ENCODE data around the gene PARP11.

GRCh38 chr12:3231196-3232053 is 154.2 kb downstream of the TSPAN9 start:
- RRBS = no CpG with 5 or more reads among the region's 23 CpGs

DNA sequence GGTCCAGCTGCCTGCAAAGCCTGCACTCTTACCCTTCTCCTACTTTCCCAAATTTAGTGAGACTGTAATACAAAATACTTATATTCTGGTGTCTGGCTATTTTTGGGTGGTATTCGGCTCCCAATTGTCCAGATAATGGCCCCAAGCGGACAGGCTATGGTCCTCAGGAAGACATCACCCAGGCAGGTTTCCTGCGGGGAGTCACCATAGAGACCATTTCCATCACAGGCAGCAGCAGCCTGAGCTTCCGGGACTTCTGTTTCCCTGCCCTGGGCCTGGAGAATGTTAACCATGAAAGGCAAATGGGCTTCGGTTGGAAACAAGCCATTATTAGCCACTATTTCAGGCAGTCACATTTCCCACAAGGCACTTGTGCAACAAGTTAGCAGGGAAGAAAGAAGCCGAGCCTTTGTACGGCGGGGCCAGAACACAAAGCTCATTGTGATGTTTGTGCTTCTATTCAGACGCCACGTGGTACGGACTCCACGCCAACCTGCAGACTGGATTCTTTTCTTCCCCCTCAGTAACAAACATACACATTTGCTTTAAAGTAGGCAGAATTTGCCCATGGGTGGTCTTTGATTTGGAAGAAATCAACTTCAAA is 154.5 kb upstream of the PRMT8 start:
- RRBS = no CpG with 5 or more reads among the region's 12 CpGs

- RRBS = 3% methylated on average over 5 of the region's 23 CpGs
These were observed 996 bp downstream of the PRMT8 start for GRCh38 chr12:3492034-3492364.

GRCh38 chr12:3726309-3726839 is 26.5 kb downstream of the CRACR2A start:
- RRBS = no CpG with 5 or more reads among the region's 7 CpGs

DNA sequence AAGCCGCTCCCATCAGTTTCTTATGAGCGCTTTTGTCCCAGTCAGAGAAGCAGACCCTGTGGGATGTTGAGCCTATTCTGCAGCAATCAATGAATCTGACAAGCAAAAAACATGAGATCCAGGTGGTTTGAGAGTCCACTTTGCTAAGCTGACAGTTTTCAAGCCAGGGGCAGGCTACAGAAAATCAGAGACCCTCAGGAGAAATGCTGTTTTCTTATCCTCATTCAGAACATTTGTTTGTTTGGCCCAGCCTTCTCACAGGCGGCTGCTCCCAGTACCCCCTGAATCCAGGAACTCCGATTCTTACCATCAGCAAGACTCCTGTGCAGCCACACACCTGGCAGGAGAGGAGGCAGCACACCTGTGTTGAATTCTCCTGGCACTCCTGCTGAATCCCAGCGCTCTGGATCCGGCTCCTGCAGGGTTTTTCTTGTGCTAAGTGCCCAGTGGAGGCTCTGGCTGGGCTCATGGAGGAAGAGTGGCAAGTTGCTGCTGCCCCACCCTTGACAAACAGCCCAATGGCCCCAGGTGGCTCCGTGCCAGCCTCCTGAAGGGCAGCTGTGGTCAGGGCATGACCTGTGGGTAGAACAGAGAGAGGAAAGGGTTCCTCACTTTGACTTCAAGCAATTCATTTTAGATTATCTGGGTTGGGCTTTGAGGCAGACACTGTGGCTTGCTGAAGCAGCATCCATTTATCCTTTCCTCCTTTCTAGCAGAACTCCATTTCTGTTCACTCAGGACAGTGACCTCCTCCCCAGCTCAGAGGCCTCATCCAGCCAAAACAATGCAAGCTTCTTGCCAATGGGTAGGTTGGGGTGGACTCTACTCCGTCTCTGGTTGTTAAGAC is 20.1 kb downstream of the CRACR2A start:
- RRBS = no CpG with 5 or more reads among the region's 8 CpGs

DNA sequence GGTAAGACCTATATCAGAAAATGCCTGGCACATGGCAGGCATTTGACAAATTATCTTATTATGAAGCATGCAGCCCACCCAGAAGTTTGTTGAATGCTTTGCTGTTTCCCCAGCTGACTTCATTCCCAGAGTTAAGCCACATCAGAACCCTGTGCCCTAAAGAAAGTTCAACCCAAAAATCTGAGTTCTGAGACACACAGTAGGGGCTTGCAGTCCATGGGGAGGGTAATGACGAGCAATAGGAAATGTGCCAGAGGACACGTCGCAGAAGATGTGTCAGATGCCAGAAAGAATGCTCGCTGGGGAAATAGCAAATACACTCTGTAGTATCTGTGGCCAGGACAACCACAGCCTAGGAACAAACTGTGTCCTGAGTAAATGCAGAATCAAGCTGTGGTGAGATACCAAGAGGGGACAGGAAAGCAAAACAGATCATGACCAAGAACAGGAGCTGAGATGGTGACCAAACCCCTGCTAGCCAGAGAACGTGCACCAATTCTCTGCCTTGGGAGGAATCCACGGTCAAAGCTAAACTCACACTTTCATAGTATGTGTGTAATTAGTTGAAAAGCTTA is 9.2 kb downstream of the CRACR2A start:
- RRBS = no CpG with 5 or more reads among the region's 6 CpGs

GRCh38 chr12:3868910-3869646 is 4.1 kb downstream of the PARP11 start:
- RRBS = no CpG with 5 or more reads among the region's 4 CpGs

DNA sequence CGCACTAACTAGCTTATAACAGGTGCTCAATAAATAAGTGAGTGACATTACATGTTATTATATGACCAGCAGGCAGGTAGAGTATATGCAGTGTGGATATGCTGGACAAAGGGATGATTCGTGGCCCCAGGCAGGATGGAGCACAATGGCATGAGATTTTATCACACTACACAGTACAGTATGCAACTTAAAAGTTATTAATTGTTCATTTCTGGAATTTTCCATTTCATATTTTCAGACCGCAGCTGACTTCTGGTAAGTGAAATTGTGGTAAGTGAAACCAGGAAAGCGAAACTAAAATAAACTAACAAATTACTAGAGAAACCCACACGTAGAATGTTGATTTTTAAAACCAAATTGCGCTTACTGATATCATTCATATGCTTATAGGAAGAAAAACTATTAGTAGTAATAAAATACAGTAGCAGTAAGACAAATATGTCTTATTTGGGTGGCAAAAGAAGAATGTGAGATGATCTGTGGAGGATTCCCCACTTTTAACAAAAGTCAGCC is 3.3 kb downstream of the PARP11 start:
- RRBS = no CpG with 5 or more reads among the region's 6 CpGs

- RRBS = no CpG with 5 or more reads among the region's 2 CpGs
These were observed 2.4 kb downstream of the PARP11 start for GRCh38 chr12:3870831-3871230.

GRCh38 chr12:3873032-3873648 is at the start of gene PARP11:
Gene PARP11 (minus strand): TSS chr12:3873399.
- RRBS = 3% methylated on average over 11 of the region's 45 CpGs

DNA sequence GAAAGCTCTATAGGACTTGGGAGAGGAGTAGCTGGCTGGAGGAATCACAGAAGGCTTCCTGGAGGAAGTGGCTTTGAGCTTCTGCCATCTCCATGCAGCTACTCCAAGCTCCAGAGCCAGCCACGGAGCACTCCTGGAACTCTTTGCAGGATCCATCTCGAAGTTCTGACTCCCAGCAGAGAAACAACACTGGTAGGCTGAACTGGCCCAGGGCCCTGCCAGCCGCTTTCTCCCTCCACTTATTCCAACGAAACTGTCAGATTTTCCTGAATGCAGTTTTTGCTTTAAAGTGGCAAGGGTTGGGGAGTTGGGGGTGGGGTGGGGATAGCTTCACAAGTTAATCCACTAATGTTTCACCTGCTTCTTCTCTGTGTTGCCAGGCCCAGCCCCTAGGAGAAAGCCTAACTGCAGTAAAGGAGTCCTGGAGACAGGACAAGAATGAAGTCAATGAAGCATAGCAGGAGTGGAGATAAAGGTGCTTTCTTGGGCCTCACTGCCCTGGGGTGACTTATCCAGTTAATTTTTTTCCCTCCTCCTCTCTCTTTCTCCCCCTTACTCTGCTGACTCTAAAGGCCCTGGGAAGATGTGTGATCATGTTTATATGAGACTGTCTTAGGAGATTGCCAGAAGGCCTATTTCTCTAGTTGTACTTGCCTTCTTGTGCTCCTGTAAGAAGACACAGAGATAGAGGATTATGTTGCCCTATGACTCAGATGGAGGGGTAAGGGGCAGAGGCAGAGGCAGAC is 140.3 kb upstream of the PARP11 start:
- RRBS = no CpG with 5 or more reads among the region's 4 CpGs

DNA sequence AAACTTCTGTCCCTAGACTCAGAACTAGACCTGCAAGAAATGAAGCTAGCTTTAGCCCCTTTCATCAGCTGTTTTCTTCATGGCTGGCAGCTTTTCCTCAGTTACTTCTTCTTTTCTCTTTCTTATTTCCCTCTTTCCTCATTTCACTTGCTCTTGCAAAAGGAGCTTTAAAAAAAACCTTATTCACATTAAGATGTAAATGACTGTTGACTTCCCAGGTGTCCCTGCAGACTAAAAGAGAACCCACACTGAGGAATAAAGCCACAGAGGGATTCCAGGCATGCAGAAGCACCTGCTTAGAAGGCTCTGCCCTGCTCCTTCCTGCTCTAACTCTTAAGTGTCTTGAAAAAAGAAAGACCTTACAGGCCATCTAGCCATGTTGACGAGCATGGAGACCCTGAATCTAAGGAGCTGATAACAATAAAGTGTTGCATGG is 69.7 kb upstream of the CCND2 start:
- RRBS = no CpG with 5 or more reads among the region's 1 CpG

DNA sequence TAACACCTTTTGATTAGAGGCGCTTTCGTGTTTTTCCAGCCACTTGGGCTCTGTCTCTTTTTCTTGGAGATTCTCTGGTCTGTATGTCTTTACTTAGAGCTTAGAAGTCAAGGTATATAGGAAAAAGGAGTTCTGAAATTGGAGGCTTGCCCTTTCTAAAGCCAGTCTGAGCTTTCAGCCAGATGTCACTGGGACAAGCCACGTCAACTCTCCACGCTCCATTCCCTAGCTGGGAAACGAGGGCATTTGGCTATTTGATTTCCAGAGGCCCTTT is 20.9 kb downstream of the CCND2 start:
- RRBS = no CpG with 5 or more reads among the region's 5 CpGs

DNA sequence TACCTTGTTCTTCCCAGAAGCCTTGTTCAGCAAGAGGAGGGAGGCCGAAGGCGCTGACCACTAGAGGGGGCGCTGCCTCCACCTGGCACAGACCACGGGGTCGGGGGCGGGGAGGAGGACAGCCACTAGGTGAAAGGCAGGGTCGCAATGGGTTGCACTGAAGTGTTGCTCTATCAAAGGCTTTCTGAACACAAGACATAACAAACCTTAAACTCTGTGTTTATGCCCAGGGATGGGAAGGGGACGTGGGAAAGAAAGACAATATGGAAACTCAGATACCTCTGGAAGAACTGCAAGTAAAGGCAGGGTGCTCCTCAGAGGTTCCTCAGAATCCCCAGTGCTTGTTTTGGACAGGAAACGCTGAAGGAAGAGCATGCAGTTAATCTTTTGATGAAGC is 157.0 kb downstream of the KCNA5 start:
- RRBS = no CpG with 5 or more reads among the region's 9 CpGs

- RRBS = no CpG with 5 or more reads among the region's 24 CpGs
These were observed 1.3 kb upstream of the NTF3 start for GRCh38 chr12:5430629-5431046.

DNA sequence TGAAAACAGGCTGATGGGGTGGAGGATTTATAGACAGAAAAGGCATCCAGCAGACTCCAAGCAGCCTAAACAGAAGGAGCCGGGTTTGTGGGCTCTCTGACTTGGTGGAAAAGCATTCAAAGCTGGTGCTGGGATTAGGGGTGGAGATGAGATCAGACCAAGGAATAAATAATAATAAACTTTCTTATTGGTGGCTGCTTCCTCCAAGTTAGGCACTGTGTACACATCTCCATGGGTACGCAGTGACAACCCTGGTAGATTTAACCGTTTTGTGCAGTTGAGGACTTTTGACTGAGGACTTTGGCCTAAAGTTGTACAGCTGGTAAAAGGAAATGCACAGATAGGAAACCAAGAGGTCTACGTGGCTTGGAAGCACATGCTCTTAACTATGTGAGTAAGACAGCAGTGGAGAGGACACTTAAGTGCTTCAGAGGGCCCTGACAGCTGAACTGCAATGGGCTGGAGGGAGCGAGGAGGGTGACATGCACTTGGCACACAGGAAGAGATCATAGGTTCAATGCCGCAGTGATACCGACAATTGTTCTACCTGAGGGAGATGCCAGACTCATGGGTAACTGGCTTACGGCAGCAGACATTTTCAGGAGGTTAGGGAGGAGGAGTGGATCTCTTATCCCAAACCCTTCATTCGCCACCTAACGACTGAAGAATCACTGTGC is 68.2 kb downstream of the NTF3 start:
- RRBS = no CpG with 5 or more reads among the region's 10 CpGs

- RRBS = no CpG with 5 or more reads among the region's 5 CpGs
These were observed 18.0 kb downstream of the ANO2 start for GRCh38 chr12:5927007-5927566.

- RRBS = no CpG with 5 or more reads among the region's 14 CpGs
These were observed 66.0 kb downstream of the VWF start for GRCh38 chr12:6058382-6058941.

DNA sequence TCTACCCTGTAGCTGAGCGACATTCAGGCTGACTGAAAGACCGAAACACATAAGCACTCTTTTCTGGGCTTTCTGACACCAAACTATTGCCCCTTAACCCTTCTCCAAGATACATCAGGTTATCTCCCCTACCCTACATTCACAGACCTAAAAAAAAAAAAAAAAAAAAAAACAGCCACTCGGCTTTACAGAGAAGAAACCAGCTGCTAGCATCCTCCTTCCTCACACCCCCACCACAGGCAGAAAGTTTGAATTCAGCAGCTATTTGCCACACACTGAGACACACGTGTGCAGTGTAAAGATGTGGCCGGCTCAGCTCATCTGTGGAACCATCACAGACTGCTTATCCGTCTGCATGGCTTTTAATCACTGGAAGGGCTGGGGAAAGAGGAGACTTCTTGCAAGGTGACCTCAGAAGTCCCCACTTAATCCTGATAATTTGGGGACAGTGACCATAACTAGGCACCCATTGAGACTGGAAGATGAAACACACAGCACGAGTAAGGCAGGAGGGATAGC is 50.1 kb downstream of the VWF start:
- RRBS = no CpG with 5 or more reads among the region's 7 CpGs

GRCh38 chr12:6122864-6123709 is 1.4 kb downstream of the VWF start:
- RRBS = 100% methylated on average over 2 of the region's 14 CpGs